Mesangial cell (primary cell): ENCODE measurements around the gene CYP4F22.

DNA sequence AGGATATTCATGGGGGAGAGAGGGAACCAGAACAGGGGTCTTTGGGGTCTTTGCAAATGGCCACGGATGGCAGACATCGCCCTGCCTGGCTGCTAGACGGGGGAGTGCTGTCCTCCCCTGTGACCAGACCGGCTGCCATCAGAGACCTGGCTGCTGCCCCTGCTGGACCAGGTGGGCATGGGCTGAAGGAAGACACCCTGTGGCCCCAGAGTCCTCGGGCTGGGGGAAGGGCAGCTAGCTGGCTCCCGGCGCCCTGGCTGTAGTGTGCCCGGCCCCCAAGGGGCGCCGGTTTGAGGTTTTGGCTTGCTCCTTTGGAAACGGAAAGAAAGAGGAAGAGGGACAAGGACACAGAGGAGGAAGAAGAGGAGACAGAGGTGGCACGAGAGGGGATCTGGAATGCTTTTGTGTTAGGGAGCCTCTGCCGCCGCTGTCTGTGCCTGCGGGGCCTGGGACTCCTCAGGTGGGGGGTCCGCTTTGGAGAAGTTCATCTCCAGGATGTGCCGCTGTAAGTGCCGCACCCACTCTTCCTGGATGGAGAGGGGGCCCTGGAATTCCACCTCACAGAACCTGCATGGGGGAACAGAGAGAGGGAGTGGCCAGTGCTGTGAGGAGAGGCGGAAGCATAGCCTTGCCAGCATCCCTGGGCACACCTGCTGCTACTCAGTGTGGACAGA, 4.0 kb upstream of the AKAP8L start:
- RAMPAGE, long total RNA, result no peak

DNA sequence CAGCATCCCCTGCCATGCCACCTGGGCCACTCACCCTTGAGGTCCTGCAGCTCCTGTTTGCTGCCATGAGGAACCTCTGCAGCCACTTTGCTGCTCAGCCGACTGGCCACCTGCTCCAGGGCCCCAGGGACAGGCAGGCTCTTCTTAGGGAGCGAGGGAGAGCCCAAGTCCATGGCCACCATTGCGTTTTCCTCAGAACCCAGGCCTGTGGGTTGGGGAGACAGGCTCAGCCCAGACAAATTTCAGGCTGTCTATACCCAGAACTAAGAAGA, 12.1 kb upstream of the AKAP8L start:
- RAMPAGE, long total RNA, result no peak

DNA sequence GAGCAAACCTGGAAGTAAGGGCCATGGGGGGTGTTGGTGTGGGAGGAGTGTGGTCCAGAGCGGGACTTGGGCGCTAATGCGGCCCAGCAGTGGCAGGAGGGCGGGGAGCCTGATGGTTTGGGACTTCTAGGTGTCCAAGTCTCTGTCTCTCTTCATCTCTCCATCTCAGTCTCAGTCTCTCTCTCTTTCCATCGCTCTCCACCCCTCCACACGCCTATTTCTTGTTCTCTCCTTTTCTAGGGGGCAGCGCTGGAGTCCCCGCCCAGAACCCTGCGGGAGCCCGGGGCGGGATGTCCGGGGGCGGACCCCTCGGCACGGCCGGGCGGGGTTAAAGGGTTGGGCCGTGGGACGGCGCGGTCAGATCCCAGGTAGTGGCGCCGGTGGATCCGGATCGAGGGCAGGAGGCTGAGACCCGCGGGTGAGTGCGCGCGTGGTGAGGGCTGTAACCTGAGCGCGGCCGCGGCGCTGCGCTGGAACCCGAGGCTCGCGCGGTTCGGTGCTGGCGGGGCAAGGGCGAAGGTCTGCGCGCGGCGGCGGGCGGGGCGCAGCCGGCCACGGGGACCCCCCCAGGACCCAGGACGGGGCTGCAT, at the start of gene CYP4F22:
Gene CYP4F22 (plus strand): TSS at position 360 of the 590 bp plus-strand sequence.
- RAMPAGE, long total RNA, result no peak

DNA sequence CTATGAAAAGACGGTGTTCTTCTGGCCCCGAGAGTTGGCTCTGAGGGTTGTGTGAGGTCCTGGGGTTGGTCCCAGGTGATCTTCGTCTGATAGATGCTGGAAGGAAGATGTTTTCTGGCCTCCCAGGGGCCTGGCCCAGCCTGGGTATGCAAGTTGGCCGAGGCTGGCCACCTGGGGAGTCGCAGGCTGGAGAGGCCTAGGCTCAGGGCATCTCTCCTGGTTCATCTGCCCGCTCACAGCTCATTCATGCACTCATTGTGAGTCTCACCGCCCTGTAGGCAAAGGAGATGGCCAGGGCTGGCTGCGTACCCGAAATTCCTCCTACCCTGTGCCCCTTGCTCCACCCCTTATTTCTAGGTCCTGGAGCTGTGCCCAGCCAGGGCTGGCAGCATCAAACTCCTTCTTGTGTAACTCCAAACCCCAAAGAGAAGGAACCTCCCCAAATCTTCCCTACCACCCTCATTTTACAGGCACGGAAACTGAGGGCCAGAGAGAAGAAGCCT, 846 bp downstream of the CYP4F22 start:
- RAMPAGE, long total RNA, result no peak

DNA sequence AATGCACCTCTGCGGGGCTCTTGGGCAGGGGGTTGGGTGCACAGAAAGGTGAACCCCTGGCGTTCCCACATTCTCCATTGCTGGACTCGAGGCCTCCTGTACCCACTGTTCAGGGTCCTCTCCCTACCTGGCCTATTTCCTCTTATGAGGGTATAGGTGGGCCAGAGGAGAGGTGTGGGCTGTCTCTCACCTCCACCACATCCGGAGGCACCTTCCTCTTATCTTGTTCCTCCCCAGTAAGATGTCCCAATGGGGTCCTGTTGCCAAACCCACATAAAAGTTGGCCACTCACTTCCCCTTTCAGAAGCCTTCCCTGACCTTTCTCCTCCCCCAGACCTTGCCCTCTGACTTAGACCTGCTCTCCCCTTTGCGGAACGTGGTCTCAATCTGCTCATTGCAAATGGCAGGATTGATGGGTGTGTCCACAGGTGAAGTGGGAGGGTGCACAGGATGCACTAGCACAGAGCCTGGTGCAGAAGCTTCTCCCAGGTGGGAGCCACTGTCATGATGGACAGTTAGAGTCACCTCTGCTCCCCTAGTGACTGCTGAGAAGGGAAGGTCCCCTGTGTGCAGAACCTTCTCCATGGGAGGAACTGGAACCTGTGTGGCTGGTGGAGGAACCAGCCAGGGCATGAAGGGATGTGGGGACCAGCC, 1.3 kb downstream of the CYP4F3 start:
- RAMPAGE, long total RNA, result no peak

- RAMPAGE, long total RNA, result no peak
Measured at GRCh38 chr19:15696788-15697324, 24.0 kb downstream of the CYP4F12 start.

- RAMPAGE, long total RNA, result no peak
Measured at GRCh38 chr19:15835663-15836599, 20.5 kb upstream of the OR10H1 start.

- RAMPAGE, long total RNA, result no peak
Measured at GRCh38 chr19:15869047-15869751, 28.7 kb downstream of the CYP4F2 start.

DNA sequence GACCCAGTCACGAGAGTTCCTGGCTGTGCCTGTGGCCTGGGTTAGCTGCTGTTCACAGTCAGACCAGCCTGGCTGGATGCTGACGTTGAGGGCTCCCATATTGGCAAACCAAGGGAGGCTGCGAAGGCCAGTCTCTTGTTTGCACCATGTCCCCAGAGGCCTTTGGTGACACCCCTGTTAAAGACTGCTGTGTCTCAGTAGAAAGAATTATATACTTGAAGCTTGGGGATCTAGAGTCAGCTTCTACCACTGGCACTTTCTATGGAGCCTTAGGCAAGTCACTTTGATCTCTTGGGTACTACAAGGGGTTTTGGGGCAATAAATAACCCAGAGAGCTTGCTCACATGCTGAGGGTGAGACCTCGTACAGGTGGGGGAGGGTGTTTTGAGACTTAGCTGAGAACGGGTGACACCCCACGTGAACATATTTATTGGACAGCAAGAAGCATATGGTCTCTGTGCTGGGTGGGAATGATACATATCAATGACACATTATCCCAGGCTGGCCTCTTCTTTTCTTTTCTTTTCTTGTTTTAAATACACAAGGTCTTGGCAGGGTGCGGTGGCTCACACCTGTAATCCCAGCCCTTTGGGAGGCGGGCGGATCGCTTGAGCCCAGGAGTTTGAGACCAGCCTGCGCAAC, 8.3 kb downstream of the TPM4 start:
- RAMPAGE, long total RNA, result no peak

DNA sequence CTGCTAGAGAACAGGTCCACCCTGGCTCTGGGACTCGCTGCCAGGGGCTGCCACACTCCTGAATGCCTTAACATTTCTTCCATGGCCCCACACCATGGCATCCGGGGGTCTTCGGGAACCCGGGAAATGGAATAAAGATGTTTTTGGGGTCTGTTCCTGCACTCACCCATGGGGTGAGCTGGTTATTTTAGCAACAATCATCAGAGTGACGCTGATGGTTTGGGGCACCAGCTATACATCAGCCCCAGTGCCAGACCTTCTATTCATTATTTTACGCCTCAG, 14.2 kb downstream of the HSH2D start:
- RAMPAGE, long total RNA, result no peak

DNA sequence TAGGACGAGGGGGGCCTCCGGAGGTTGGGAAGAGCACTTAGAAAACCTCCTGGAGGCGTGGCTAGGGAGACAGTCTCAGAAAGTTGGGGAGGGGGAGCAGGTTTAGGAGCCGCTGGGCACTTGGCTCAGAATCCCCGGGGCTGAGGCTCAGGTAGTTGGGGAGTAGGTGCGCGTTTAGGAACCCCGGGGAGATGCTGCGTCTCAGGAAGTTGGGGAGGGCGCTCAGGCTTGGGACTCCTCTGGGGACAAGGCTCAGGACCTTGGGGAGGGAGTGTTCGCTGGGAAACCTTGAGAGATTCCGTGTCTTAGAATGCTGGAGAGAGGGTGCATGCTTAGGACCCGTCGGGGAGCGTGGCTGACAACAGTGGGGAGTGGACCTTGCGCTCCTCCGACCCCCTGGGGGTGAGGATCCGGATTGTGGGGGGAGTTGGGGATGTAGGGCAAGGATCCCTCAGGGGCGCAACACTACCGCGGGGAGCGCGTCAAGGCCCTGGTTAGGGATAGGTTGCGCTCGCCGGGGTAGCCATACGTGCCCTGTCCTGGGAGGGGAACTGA, 1.7 kb downstream of the KLF2 start:
- RAMPAGE, long total RNA, result no peak

DNA sequence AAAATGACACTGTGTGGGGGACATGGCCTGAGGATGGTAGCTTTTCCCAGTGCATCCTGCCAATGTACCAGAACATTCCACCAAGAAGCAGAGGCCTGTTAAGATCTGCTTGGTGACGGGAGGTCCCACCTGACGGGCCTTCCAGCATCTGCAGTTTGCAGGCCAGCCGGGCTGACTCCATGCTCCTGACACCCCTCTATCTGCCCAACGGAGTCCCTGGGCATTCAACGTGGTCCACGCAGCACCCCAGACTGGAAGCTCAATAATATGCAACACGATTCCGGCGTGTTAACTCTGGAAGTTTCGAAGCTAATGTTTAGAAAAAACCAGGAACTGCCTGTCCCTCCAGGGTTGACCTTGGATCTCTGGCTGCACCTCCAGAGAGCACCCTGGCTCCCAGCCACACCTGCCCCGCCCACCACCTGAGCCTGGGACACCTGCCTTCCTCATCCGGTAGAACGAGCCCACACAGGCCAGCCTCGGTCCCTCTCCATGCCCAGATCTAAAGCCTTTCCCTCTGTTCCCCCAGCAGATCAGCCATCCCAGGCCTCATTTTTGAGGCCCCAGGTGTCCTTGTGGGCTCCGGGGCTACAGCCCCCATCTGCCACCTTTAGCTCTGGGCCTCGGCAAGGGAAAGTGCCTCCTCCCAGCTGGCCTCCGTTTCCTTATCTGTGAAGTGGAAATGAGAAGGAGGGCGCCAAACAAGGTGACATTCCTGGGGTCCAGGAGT, 38.5 kb downstream of the KLF2 start:
- RAMPAGE, long total RNA, result no peak

GRCh38 chr19:16367159-16367918, 42.7 kb downstream of the KLF2 start:
- RAMPAGE, long total RNA, result no peak

GRCh38 chr19:16481371-16481570, 9.5 kb upstream of the EPS15L1 start:
- RAMPAGE, long total RNA, result no peak

DNA sequence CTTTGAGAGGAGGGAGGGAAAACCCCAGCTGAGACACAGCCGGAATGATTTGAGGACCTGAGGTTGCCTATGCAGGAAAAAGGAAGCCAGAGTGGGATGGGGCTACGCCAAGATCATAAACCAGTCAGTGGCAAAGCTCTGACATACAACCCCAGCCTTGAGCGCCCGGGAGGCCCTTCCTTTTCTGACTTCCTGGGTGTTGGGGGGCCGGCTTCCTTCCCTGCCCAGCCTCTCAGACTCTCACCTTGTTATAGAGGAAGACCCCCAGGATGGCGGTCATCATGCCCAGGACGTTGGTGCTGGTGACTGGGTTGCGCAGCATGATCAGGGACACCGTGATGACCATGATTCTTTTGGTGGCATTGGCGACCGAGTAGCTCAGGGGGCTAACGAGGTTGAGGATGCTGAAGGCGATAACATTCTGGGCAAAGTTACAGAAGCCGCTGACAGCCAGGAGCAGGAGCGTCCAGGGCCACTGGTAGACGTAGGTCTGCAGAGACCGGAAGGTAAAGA, 12.7 kb upstream of the CHERP start:
- RAMPAGE, long total RNA, result no peak

GRCh38 chr19:16561282-16561886, 10.8 kb downstream of the SLC35E1 start:
- RAMPAGE, long total RNA, result no peak

DNA sequence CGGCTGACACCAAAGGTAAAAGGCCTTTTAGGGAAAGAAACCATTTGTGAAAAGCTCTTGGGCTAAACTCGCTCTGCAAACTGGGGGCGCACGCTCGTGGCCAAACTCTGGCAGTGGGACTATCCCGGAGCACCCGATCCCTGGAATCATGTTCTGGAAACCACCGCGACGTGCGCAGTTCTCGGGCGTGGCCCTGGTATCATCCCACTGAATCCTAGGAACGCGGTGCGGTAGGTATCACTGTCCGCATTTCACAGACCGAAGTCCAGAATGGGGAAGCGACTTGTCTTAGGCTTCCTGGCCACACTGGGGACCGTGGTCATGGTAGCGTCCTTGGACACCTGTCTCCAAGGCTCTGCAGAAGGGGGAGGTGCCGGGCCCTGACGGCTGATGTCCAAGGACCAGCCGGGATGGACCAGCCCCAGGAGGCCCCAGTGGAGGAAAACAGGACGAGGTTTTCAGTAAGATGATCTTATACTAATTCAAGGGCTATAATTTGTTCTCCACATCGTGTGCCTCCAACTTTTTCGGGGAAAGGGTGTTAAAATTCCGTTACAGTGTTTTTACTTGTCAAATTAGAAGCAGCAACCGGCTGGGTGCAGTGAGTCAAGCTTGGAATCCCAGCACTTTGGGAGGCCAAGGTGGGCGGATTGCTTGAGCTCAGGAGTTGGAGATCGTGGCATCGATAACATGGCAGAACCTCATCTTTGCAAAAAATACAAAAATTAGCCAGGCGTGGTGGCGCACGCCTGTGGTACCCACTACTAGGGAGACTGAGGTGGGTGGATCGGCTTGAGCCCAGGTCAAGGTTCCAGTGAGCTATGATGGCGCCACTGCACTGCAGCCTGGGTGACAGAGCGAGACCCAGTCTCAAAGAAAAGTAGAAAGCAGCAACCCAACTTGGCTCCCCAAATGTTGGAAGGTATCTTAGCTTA, 846 bp upstream of the SLC35E1 start:
- RAMPAGE, long total RNA, result no peak

GRCh38 chr19:16607243-16607561, 20.8 kb downstream of the MED26 start:
- RAMPAGE, long total RNA, result no peak

- RAMPAGE, long total RNA, result no peak
Measured at GRCh38 chr19:16671791-16672290, 10.9 kb downstream of the TMEM38A start.

GRCh38 chr19:16896754-16897315, 8.0 kb downstream of the F2RL3 start:
- RAMPAGE, long total RNA, result no peak